ENCODE measurements around the genes DPPA4 and NECTIN3.

DNA sequence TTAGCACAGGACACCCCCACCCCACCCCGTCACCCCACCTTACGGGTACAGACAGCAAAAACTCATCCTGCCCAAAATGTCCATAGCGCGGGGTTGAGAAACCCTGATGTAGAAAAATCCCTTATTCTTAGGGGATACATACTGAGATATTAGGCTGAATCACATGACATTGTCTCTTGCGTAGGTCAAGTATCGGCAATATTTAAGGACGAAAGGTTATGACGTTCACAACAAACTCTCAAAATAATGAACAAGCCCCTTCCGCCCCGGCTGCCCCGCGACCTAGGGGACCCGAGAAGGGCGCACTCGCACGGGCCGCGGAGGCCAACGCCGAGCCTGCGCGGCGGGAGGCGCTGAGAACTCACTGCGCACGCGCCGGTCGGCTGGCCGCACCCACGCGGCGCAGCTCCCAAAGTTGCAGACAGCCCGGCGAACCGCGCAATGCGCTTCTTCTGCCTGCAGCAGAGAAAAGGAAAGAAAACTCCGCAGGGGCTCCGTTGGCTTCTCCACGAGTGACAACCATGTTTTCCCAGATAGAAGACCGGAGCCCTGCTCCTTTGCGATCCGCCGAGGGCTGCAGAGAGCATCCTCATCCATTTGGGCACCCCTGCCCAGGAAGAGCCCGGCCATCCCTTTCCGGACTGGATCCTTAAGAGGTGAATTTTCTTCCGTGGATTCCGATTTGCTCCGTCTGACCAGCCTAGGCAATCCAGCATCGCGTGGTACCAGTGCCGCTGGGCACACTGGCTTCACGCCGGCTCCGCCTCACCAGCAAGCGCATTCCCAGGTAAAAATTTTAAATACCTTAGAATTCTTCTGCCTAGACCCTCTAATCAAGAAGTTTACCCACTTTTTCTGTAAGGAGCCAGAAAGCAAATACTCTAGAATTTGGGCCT is 136.7 kb upstream of the CCDC54 start:
- RRBS = 2% methylated on average over 29 of the region's 57 CpGs

- RRBS = no CpG with 5 or more reads among the region's 10 CpGs
Observed at GRCh38 chr3:107264831-107265404, 112.3 kb upstream of the CCDC54 start.

- RRBS = no CpG with 5 or more reads among the region's 4 CpGs
Observed at GRCh38 chr3:107421067-107421499, 43.8 kb downstream of the CCDC54 start.

- RRBS = 2% methylated on average over 15 of the region's 88 CpGs
Observed at GRCh38 chr3:107430661-107431747, 53.8 kb downstream of the CCDC54 start.

DNA sequence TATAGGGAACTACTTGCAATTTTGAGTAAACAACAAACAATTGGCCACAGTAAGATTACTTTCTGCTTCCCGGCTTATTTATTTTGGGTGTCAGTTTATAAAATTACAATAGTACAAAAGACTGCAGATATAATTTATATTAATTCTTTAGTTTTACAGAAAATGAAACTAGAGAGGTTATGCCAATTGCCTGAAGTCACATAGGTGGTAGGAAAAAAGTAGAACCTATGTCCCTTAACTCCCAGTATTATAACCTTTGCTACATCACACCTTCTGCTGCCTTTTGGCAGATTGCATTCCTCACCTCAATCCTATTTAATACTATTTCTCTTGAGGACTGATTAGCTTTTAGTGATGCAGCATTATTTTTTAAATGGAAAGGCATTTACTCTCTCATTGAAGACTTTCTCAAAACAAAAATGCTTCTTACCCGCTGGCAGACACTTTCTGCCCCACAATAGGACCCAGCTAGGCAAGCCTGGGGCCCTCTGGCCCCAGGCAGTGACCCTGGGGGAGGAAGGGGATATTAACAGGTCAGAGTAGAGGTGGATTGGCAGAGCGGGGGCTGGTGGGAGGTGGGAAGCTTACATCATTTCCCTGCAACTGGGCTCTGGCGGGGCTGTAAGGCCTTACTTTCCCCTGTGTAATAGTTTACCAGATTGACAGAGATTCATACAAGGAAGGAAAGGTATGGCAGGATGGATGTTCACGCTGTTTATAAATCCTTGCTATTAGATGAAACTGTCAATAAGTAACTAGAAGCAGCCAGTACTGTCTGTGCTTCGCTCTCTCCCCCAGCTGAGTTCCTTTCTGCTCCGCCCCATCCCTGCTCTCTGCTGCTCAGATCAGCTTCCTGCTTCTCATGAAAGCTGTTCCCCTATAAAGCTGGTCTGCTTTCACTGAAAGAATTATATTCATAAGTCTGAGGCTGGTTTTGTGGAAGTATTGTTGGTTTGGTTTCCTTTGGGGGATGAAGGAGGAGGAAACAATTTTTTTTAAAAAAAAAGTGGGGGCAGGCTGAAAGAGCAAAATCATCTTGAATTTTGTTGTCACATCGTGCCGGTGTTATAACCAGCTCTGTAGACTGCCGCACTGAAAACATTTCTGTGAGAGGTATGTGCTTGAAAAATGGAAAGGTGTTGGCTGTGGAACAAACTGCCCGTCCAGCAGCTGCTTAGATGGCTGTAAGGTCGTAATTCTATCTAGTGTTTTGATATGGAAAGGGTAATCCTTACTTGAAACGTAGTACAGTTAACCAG is 76.1 kb downstream of the BBX start:
- RRBS = no CpG with 5 or more reads among the region's 13 CpGs

GRCh38 chr3:108040953-108041410 is 49.8 kb downstream of the CD47 start:
- RRBS = no CpG with 5 or more reads among the region's 3 CpGs

DNA sequence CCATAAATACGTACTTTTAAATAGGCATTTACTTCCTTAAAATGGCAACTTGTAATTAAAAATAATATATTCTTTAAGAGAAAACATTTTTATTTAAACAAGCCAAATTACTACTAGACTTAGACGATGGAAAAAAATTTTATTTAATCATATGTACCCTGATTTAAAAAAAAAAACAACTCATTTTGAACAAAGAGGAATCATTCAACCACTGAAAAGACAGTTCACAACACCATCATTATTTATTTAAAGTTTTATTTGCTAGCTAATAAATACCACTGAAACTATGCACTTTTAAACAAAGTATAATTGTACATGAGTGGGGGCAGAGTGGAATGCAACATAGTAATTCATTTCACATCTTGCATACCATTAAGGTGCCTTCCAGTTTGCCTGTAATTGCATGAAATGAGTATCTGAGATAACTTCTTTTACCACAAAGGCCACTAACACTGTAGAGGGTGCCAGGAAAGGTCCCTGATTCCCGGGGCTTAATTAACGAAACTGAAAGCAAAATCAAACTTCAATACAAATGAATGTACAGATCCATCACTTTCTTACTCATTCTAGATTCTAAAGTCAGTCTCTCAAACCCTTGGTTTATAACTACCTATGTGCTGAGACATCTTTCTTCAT is 2.3 kb downstream of the CD47 start:
- RRBS = no CpG with 5 or more reads among the region's 4 CpGs

DNA sequence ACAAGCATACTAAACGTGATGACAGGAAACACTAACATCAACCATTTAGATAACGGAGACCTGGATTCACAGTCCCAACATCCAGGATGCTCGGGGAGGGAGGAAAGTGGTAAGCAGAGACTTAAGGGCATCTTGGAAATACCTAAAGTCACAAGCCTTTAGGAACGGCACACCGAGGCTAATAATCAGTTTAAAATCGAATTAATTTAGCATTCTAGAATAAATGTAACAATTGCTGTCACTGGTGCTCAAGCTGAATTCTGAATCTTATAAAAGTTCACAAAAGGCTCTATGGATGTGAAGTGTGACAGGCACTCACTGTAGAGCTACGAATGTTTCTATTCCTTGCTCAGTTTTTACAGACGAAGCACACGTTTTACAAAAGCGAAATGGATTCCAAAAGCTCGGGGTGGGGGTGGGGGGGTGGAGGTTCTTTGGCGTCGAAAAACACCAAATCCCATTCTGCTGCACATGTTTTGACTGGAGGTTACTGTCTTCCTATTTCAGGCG is 1.2 kb downstream of the CD47 start:
- RRBS = no CpG with 5 or more reads among the region's 14 CpGs

DNA sequence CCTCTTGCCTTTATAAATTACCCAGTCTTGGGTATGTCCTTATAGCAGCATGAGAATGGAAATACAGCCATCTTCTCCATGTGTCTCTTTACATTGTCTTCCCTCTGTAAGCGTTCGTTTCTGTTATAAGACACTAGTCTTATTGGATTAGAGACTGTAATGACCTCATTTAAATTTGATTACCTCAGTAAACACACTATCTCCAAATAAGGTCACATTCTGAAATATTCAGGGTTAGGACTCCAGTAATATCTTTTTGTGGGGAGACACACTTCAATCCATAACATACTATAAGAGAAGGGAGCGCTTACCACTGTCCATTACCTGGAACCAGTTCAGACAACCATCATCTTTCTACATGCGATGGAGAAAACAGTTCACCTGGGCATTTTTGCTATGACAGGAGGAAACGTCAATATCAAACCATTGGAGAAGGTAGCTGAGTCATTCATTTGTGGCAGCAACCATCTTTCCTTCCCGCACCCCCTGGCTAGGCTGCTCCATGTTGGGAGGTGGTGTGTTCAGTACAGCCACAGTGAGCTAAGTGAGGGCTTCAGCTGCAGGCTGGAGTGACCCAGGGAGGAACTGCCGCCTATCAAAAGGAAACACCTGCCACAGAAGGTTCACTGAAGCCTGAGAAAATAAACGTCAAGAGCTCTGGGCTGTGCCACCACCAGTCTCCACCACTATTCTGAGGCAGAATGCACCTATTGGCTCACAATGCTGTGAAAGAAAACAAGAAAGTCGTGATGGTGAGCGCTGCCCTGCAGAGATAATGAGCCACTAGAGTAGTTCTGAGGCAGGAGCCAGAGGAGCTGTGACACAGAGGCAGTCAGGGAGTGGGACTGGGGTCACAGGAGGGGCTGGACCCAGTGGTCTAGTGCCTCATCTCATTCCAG is 34.6 kb upstream of the CD47 start:
- RRBS = no CpG with 5 or more reads among the region's 10 CpGs

GRCh38 chr3:108403294-108403580 is 106.9 kb downstream of the HHLA2 start:
- RRBS = no CpG with 5 or more reads among the region's 1 CpG

GRCh38 chr3:108406846-108407364 is 103.5 kb downstream of the MYH15 start:
- RRBS = no CpG with 5 or more reads among the region's 5 CpGs

DNA sequence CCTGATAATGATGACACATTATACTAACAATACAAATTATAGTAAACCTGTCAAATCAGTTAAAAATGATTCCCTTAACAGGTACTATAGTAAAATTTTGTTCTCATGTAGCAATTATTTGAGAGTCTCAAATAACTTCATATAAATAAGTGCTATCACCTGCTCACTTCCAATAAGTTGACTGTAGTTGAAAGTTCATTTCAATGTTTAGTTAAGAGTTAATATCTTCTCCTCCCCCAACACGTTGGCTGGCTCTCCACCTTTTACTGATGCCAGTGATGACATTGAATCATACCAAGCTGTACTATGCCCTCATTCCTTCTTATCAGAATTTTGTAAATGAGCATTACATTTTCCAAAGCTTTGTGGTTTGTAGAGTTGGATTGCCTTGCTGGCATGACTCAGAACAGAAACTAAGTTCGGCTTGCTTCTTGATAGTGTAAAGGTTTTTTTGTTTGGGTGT is 3.4 kb upstream of the C3orf85 start:
- RRBS = no CpG with 5 or more reads among the region's 2 CpGs

DNA sequence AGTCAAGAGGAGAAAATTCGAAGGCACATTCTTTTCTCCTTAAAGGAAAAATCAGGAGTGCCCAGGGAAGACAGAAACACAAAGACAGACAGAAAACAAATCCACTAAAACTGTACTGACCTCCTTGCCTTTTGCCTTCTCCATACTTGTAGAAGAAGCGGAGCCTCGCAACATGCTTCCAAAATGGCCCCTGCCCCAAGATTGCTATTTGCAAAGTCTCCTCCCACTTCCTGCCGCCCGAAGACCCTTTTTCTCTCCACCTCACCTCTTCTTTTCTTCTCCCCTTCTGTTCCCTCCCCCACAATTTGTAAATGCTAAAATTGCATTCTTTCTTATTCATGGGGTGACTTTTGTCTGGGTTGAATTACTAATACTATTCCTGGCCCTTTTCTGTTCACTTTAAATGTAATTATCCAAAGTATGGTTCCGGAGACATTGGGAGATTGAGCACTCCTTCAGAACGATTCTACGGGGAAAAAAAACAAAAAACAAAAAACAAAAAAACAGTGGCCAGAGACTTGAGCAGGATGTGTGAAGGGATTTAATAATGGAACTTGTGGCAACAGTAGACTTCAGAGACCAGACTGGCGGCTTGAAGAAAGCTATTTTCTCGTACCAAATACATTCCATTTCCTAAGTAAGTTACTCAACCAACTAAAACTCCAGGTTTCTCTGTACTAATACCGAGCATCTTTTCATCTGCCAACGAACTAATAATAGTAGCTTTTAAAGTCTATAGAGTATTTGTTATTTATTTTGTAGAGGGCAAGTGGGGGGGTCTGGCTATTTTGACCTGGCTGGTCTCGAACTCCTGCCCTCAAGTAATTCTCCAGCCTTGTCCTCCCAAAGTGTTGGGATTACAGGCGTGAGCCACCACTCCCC is at the start of gene DPPA4:
DPPA4 (minus strand) TSS at position 203 of the 882 bp plus-strand sequence.
- RRBS = no CpG with 5 or more reads among the region's 14 CpGs

GRCh38 chr3:109356064-109356866 is 18.9 kb upstream of the DPPA4 start:
- RRBS = no CpG with 5 or more reads among the region's 7 CpGs

GRCh38 chr3:111069950-111071028 is 1.3 kb upstream of the NECTIN3 start:
- RRBS = no CpG with 5 or more reads among the region's 39 CpGs

DNA sequence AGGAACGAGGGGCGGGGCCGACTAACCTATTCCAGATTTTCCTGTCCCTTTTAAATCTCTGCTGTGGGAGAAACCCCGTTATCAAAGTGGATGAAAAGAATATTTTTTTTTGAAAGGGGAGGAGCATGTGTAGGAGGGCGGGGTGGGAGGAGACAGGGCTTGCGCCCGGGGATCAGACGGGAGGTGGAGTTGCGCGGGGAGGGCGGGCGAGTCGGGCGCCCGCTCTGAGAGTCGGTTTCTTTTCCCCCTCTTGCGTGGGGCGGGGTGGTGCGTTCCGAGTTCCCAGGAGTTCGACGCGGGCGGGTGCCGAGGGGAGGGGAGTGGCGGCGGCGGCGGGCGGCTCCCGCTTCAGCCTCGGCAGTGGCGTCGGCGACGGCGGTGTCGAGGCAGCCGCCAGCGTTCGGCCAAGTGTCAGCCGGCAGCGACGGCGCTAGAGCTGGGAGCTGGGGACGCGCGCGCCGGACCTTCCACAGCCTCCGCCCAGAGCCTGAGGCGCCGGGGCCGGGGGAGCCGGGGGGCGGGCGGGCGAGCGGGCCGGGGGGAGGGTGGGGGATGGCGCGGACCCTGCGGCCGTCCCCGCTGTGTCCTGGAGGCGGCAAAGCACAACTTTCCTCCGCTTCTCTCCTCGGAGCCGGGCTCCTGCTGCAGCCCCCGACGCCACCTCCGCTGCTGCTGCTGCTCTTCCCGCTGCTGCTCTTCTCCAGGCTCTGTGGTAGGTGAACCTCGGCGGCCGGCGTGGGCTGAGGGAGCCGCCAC is at the start of gene NECTIN3:
NECTIN3 (plus strand) TSS at position 351 of the 756 bp plus-strand sequence.
- RRBS = 2% methylated on average over 24 of the region's 78 CpGs

GRCh38 chr3:111548128-111548624 is 6.2 kb downstream of the CD96 start:
- RRBS = no CpG with 5 or more reads among the region's 1 CpG

DNA sequence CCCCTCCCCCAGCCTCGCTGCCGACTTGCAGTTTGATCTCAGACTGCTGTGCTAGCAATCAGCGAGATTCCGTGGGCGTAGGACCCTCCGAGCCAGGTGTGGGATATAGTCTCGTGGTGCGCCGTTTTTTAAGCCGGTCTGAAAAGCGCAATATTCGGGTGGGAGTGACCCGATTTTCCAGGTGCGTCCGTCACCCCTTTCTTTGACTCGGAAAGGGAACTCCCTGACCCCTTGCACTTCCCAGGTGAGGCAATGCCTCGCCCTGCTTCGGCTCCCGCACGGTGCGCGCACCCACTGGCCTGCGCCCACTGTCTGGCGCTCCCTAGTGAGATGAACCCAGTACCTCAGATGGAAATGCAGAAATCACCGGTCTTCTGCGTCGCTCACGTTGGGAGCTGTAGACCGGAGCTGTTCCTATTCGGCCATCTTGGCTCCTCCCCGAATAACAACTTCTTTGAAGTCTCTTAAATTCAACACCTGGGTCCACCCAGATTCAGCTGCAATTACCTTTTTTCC is 19.9 kb downstream of the CD96 start:
- RRBS = no CpG with 5 or more reads among the region's 31 CpGs

DNA sequence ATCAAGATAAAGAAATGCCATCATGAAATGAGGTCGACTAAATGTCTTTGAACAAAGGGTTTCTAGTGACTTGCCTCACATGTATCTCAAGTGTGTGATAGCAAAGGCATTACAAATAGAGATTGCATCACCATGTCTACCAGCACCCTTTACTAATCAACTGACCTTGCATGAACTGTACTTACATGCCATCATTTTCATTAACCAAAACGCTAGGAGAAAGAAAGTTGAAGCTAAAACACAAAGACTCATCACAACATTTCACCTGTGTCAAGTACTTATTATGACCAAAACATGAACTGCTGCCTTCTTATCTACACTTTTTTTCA is 61.0 kb downstream of the PLCXD2 start:
- RRBS = no CpG with 5 or more reads among the region's 2 CpGs

Data from AG10803 (cell line).